Paraaortic lymph node (tissue), 1 donor: ENCODE measurements around the genes CSPG5, DHX30, CAMP, NME6, ARIH2 and USP4.

GRCh38 chr3:47443592-47444173 lies 32.1 kb downstream of the SCAP start:
- PRO-cap = no peak

- PRO-cap = bidirectional peak, plus-strand start at chr3:47579014, minus-strand start at chr3:47578887
Measured at GRCh38 chr3:47578517-47579325, at the start of gene CSPG5. TSS of gene CSPG5 (minus strand) at chr3:47578865.

DNA sequence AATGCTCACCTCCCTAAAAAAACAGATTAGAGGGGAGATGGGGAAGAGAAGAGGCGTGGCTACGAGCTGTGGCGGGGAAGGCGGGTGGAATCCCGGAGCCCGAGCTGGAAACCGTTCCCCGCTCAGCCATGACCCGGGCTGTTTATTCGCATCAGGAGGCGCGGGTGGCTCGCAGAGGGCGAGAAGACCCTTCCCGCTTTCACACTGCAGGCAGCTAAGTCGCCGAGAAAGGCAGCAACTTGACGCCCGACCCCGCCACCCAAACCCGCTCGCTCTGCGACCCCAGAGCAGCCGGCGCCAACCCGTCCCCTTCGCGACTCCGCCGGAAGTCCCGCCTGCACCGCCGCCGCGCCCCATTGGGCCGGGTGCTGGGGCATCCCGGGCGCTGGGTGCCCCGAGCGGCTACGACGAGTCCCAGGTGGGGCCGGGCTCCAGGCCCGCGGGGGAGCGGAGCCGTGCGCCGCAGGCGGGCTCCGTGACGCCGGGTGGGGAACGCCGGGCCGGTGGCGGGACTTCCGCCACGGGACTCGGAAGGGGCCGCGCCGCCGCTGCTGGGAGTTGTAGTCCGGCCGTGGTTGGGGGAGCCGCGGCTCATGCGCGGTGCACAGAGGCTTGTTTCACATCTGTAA lies at the start of gene DHX30:
TSS of gene DHX30 (plus strand) at position 561 of the 629 bp plus-strand sequence.
- PRO-cap = bidirectional peak, plus-strand start at position 561 of the sequence, minus-strand start at position 494 of the sequence

DNA sequence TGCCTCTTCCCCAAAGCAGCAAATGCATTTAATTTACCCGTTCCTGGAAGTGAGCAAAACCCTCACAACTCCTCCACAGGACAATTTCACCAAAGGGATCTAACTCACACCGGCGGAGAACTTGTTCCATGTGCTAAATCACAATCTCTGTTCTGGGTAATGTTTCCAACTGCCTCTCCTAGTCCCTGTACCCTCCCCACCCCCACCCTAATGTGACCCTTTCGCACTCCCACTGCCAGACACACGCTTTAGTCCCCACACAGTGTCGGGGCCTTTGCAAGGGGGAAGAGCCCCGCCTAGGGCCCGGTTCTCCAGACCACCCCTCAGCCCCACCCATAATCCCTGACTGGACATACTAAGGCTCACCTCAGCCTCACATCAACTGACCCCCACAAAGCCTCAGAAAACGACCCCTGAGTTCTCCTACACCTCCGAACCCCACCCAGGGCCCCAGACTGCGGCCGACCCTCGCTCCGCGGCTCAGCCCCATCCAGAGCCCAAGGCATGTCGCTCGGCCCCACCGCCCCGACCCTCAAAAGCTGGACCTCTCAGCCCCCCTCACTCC lies 71.8 kb upstream of the MAP4 start:
- PRO-cap = unidirectional peak, plus-strand start at position 262 of the sequence

DNA sequence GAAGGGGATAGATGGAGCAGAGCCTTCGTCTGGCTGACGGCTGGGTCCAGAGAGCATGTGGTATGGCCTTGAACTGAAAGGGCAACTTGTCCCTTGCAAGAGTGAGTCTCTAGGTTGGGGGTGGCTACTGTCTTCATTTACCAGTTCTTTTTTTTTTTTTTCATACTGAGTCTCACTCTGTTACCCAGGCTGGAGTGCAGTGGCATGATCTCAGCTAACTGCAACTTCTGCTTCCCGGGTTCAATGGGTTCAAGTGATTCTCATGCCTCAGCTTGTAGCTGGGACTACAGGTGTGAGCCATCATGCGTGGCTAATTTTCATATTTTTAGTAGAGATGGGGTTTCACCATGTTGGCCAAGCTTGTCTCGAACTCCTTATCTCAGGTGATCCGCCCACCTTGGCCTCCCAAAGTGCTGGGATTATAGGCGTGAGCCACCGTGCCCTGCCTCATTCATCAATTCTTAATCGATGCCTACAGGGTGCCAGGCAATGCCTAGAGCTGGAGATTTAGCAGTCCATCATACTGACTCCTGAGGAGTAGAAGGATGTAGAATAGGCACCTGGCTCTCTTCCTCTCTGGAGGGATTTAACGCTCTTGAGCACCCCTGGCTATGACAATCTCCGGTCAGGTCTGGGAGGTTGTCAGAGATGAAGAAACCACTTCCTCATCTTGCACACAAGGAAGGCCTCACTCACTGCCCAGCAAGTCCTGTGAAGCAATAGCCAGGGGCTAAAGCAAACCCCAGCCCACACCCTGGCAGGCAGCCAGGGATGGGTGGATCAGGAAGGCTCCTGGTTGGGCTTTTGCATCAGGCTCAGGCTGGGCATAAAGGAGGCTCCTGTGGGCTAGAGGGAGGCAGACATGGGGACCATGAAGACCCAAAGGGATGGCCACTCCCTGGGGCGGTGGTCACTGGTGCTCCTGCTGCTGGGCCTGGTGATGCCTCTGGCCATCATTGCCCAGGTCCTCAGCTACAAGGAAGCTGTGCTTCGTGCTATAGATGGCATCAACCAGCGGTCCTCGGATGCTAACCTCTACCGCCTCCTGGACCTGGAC lies at the start of gene CAMP:
TSS of gene CAMP (plus strand) at position 855 of the 1,057 bp plus-strand sequence.
- PRO-cap = no peak

DNA sequence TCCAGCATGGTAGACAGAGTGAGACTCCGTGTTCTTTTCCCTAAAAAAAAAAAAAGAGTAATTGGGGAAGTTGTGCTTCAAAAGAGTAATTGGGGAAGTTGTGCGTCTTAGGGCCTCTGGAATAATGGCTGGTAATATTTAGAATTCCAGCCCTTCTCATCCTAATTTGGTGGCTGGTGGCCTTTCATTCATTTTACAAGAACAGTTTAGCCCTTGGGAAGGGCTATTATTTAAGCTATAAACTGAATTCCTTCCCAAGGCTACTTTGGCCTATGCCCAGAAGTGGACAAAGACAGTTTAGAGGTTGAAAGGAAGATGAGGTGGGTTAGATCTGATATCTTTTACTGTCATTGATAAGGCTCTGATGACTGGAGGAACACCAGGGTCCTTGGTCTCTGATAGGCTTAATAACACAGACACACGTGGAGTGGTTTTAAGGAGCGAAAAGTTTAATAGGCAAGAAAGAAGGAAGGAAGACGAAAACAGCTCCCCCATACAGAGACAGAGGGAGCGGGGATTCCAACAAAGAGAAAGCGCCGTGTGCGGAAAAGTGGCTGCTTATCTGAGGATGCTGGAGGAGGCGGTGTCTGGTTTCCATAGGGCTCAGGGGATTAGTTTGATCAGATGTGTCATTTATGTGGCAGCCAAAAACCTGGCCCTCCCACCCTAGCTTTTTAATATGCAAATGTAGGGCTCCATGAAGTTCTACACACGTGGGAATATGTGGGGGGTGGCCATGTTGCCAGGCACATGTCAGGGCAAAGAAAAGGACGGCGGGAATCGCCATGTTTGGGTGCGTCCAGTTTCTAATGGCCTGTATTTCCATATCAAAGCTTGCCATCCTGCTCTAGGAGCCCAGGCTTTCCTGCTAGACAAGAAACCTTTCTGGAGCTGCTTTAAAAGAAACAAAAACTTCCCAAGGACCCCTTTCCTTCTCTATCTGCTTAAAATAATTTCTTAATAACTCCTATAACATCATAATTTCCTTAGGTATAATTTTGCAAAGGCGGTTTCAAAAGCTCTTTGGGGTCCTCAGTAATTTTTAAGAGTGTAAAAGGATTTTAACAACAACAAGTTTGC lies 958 bp upstream of the ZNF589 start:
- PRO-cap = no peak

DNA sequence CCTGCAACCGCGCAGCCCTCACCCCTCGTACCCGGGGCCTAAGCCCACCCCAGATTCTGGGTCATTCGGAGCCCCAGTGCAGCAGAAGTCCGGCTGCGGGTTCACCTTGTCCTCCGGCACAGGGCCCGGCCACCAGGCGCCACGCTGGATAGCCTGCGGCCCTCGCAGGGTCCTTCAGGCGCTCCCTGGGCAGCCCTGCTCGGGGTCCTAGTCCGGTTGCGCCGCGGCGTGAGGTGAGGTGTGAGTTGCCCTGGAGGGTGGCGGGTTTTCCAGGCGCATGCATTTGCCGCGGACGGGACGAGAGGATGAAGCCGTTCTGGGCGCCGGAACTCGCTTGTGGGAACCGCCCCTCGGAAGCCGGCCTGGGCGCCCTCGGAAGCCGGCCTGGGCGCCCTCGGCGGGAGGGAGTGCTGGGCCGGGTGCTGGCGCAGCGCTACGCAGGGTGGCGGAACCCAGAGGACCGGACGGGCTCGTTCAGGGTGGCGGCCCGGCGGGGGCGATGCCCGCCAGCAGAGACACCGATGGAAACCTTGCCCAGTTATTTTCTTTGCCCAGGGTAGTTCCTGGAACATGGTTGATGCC lies at the start of gene NME6:
TSS of gene NME6 (minus strand) at position 120 of the 582 bp plus-strand sequence.
- PRO-cap = bidirectional peak, plus-strand start at position 236 of the sequence, minus-strand start at position 120 of the sequence

DNA sequence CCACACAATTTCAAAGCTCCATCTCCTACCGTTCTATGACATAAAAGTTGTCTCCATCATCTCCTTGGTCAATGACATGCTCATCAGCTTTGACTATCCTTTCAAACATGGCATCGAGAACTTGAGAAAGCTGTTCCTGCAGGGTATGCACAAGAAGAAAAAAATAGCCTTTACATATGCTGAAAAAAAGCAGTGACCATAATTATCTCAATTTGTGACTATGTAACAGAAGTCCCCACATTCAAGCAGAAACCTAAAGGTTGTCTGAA lies 64.8 kb downstream of the PRKAR2A start:
- PRO-cap = no peak

GRCh38 chr3:48918565-48919372 lies at the start of gene ARIH2:
TSS of gene ARIH2 (plus strand) at chr3:48918842.
- PRO-cap = bidirectional peak, plus-strand start at chr3:48918842, minus-strand start at chr3:48918817

DNA sequence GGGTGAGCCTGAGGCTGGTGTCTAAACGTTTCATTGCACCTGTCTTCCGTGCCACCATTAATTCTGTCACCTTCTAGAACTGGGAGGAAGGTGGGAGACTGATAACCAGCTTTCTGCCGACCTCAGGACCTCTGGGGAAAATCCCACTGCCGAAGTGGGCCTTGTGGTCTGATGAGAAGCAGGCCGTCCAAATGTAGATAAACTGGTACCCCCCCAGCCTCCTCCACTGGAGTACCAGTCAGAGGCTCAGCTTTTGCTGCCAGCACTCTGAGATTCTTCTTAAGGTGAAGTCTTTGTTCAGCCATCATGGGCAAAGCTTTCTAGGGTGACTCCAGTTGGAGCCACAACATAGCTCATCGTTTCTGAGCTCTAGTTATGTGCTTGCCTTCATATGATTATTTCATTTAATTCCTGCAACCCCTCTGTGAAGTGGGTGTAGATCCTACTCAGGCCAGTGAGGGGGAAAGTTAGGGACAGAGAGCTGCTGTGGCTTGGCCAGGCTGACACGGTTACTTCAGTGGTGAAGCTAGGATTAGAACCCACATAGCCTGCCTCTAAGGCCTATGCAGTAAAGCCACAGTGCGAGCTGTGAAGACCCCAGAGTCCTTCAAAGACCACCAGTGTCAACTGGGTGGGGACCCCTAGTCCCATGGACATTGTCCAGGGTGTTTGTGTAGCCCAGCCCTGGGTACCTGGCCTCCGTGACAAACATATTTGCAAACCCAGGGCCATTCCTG lies 1.3 kb downstream of the P4HTM start:
- PRO-cap = no peak

DNA sequence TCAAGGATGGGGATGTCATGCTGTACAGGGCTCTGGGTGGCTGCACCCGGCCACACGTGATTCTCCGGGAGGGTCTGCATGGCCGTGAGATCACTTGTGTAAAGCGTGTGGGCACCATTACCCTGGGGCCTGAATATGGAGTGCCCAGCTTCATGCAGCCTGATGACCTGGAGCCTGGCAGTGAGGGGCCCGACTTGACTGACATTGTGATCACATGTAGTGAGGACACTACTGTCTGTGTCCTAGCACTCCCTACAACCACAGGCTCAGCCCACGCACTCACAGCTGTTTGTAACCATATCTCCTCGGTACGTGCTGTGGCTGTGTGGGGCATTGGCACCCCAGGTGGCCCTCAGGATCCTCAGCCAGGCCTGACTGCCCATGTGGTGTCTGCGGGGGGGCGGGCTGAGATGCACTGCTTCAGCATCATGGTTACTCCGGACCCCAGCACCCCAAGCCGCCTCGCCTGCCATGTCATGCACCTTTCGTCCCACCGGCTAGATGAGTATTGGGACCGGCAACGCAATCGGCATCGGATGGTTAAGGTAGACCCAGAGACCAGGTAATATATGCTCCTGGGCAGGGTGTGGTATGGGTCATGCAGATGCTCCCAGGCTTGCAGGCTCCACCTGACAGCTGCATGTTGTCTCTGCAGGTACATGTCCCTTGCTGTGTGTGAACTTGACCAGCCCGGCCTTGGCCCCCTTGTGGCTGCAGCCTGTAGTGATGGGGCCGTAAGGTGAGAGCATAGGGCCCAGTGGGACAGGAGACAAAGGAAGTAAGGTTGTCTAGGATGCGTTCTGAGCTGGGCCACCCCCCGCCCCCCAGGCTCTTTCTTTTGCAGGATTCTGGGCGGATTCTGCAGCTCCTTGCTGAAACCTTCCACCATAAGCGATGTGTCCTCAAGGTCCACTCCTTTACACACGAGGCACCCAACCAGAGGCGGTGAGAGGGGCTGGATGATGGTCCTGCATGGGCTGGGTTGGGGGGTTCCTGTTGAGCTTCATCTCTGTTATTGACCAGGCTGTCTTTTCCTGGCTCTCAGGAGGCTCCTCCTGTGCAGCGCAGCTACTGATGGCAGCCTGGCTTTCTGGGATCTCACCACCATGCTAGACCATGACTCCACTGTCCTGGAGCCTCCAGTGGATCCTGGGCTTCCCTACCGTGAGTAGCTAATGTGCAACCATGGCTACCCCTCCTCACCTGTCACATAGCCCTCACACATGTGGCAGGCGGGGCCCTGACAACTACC lies 4.4 kb downstream of the DALRD3 start:
- PRO-cap = no peak

DNA sequence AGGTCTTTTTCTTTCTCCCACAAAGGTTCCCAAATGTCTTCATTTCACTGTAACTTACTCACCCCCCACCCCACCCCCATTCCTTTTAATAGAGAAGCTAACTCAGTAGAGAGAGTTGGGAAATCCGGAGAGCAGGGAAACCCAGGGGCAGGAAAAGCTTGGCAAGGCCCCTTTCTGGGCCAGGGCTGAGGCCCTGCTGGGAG lies 1.5 kb upstream of the DALRD3 start:
- PRO-cap = no peak

- PRO-cap = no peak
Measured at GRCh38 chr3:49025238-49025809, 3.4 kb downstream of the NDUFAF3 start.

DNA sequence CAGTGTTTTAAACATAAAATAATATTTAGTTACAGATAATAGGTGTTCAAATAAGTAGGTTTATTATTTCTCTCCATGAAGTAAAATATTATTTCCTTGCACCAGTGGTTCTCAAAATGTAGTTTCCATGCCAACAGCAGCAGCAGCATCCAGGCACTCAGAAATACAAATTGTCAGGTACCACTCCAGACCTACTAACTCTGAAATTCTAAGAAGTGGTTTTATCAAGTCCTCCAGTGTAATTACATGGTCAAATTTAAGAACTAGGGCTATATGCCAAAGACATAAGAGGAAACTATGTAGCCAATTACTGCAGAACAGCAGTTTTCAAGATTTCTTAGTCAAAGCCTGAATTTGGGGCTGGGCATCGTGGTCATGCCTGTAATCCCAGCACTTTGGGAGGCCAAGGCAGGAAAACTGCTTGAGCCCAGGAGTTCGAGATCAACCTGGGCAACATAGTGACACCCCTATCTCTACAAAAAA lies 30.7 kb downstream of the QRICH1 start:
- PRO-cap = no peak

- PRO-cap = no peak
Measured at GRCh38 chr3:49092236-49092638, 1.6 kb downstream of the QRICH1 start.

DNA sequence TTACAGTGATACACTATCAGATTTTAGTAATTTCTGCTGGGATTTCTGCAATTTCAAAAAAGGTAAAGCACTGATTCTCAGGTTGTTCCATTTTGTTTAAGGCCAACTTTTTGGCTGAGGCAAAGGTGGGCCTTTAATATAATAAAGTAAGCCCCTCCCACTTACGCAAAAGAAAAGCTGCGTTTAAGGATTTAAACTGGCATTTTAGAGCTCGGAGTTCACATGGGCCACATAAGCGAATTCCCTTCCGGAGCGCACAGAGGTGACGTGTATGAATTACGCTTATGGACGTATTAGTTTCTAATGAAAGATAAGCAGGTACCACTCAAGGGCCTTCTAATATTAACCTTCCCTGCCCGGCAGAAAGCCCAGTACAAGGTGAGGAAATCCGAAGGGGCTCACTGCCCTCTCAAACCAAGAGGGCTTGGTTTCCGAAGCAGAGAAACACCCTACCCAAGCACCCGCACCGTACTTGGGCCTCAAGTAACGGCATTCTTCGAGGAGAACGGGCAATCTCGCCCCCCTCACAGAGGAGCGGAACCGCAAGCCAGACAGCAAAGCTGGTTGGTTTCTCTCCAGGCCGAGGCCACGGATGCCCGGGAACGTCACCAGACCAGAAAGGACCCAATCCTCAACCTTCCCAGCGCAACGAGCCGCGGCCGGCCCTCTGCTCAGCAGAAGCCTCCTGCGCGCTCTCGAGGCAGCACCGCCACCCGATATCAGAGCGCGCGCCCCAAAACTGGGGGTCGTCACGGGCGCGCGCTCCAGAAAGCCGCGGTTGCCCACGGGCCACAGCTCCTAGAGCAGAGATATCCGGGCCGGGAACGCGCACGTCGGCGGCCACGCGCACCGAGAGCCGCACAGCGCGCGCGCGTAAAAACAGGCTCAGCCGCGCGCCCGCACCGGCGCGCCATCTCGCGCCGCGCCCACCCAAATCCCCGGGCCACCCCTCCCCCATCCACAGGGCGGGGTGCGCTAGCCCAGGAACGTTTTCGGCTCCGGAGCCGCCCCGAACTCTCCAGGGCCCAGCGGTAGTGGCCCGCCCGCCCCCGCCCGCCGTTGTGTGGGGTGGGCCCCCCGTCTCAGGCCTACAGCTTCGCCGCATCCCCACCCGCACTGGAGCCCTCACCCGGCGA lies 720 bp downstream of the QRICH1 start:
- PRO-cap = unidirectional peak, plus-strand start at position 202 of the sequence; bidirectional peak, plus-strand start at position 839 of the sequence, minus-strand start at position 826 of the sequence; unidirectional peak, minus-strand start at position 1,061 of the sequence

GRCh38 chr3:49296729-49297313 lies 19.8 kb upstream of the C3orf62 start:
- PRO-cap = unidirectional peak, plus-strand start at chr3:49297037

DNA sequence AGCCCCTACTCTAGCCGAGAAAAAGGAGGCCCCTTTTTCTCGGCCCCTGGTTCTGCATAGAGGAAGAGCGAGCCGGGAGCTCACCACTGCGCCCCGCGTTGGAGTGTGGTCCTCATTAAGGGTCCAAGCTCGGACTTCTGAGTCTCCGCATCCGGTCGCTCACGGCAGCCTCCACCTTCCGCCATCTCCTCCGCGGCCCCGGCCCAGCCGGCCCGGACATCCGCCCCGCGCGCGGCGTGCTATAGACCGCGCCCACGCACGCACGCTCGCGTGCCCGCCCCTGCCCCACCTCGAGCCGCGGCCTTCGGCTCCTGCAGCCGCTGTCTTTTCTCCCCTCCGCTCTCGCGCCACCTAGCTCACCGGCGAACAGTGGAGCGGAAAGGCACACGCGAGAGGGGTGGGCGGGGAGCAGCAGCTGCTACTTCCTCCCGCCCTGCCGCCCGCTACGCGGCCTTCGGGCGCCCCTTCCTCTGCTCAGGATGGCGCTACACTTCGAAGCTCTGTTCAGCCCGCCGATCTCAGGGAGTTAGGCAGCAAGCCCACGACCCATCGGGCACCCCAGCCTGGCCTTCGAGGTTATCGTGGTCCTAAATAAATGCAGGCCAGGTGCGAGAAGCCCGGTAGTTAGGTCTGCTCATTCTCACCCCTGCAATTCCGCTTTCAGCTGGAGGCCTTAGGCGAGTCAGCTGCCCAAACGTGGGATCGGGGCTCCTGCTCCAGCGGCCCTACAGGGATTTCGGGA lies at the start of gene USP4:
TSS of gene USP4 (minus strand) at position 214 of the 742 bp plus-strand sequence.
- PRO-cap = bidirectional peak, plus-strand start at position 354 of the sequence, minus-strand start at position 214 of the sequence

- PRO-cap = no peak
Measured at GRCh38 chr3:49362419-49362643, 4.2 kb upstream of the GPX1 start.

DNA sequence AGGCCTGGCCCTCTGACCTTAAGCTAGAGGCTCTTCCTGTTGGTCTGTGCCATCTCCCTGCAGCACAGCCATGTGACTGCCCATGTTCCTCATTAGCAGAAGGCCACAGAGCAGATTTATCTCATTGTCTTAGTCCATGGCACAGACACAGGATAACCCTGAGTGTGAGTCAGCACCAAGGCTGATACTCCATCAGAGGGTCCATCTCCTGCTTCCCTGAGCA lies 34.2 kb upstream of the BSN start:
- PRO-cap = no peak